ENCODE measurements around the genes BET1L and PGGHG.

DNA sequence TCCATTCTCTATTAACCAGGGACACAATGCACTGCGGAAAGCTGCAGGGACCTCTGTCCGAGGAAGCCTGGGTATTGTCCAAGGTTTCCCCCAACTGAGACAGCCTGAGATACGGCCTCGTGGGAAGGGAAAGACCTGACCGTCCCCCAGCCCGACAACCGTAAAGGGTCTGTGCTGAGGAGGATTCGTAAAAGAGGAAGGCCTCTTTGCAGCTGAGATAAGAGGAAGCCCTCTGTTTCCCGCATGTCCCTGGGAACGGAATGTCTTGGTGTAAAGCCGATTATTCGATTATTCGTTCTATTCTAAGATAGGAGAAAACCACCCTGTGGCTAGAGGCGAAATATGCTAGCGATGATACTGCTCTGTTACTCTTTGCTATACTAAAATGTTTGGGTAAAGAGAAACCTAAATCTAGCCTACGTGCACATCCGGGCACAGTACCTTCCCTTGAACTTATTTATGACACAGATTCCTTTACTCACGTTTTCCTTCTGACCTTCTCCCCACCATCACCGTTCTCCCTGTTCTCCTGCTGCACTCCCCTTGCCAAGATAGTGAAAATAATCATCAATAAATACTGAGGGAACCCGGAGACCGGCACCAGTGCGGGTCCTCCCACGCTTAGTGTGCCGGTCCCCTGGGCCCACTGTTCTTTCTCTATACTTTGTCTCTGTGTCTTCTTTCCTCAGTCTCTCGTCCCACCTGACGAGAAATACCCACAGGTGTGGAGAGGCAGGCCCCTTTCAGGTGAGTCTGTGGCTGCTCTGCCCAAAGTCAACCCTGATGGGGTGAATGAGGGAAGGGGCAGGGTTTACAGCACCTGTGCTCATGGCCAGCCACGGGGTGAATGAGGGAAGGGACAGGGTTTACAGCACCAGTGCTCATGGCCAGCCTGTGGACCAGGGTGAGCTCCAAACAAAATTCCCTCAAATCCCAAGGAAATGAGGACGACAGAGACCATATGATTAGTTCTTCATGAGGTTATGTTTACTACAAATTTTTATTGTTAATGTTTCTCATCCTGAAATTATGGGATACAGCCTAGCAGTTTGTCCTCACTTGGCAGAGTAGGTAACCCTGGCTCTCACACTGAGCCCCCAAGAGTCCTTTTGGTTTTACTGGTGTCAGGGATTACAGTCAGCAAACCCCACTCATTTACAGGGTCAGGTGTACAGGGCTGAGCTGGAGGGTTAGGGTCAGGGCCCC is 4.8 kb downstream of the BET1L start:
- RRBS = no CpG with 5 or more reads among the region's 28 CpGs

- RRBS = 2% methylated on average over 19 of the region's 20 CpGs
Measured at GRCh38 chr11:207290-207426, at the start of gene BET1L. Gene BET1L (minus strand): TSS chr11:207399.

DNA sequence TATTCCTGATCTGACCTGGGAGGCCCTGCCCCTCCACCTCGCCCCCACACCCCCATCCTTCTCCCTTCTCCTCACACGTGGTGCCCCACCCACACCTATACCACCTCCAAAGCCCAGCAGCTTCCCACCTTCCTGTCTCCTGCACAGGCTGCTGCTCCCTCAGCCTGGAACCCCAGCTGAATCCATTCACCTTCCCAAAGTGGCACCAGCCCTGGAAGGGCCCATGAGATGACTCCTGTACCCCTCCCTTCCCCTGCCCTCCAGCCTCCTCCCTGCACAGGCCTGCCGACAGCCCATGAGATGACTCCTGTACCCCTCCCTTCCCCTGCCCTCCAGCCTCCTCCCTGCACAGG is 12.6 kb downstream of the SIRT3 start:
- RRBS = no CpG with 5 or more reads among the region's 3 CpGs

DNA sequence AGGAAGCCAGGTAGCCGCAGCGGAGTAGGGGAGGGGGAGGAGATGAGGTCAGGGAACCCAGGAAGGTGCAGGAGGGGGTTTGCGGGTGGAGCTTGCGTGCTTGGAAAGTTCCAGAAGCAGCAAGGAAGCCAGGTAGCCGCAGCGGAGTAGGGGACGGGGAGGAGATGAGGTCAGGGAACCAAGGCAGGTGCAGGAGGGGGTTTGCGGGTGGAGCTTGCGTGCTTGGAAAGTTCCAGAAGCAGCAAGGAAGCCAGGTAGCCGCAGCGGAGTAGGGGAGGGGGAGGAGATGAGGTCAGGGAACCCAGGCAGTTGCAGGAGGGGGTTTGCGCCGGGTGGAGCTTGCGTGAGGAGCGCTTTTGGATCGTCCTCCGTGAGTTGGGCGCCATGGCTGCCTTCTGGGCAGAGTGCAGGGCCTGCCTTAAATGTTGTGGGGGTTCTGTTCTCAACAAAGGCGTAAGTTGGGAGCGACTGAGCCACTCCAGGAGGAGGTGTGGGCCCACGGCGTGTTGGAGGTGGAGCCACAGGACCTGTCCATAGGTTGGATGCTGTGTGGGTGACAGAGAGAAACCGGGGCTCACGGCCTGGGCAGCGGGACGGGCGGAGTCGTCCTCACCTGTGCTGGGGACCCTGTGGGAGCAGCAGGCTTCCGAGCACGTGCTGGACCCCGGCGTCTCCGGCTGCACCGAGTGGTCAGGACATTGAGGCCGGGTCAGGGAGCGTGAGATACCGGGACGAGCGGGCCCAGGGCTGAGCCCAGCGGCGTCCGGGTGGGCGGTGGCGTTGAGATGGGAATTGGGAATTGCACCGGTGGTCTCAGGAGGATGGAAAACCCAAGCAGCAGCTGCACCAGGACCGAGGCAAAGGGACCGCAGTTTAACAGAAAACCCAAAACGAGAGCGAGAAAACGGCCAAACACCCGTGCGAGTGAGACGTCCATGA is 1.1 kb upstream of the PGGHG start:
- RRBS = 31% methylated on average over 17 of the region's 53 CpGs

DNA sequence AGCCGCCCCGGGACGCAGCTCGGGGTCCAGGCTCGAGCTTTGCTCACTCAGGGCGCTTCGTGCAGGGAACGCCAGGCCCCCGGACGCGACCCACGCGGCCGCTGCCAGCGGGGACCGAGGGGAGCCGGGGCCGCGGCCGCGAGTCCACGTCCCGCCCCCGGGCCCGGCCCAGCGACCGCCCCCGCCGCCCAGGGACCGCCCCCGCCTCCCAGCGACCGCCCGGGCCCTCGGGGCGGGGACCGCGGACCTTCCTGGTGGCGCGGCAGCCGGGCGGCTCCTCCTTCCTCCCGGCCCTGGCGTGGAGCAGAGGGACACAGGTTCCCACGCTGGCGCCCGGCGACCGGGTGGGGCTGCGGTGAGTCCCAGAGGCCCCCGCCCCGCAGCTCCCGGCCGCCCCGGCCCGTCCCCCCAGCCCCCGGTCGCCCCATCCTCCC is at the start of gene PGGHG:
TSS of gene PGGHG (plus strand) at position 242 of the 434 bp plus-strand sequence.
- RRBS = 3% methylated on average over 45 of the region's 58 CpGs

- RRBS = no CpG with 5 or more reads among the region's 20 CpGs
Measured at GRCh38 chr11:309025-309844, 1.6 kb downstream of the IFITM2 start.

- RRBS = no CpG with 5 or more reads among the region's 3 CpGs
Measured at GRCh38 chr11:342218-342868, 21.7 kb upstream of the IFITM3 start.

DNA sequence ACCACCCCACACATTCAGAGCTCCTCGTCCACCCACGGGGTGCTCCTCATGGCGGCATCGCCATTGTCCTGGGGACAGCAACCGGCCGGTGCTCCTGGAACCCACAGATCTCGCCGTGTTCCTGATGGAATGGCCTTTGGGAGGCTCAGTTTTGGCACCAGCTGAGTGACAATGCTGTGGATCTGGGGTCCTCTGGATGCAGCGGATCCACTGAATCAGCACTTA is 4.2 kb upstream of the B4GALNT4 start:
- RRBS = no CpG with 5 or more reads among the region's 9 CpGs

GRCh38 chr11:370058-370778 is 919 bp downstream of the B4GALNT4 start:
- RRBS = 58% methylated on average over 23 of the region's 43 CpGs

GRCh38 chr11:443597-444154 is 1.9 kb upstream of the ANO9 start:
- RRBS = no CpG with 5 or more reads among the region's 15 CpGs

GRCh38 chr11:455245-455490 is 5.1 kb downstream of the PTDSS2 start:
- RRBS = no CpG with 5 or more reads among the region's 5 CpGs

GRCh38 chr11:495719-496357 is 11.2 kb downstream of the RNH1 start:
- RRBS = no CpG with 5 or more reads among the region's 12 CpGs

- RRBS = 4% methylated on average over 22 of the region's 72 CpGs
Measured at GRCh38 chr11:554867-555541, 5.5 kb downstream of the LMNTD2 start.

DNA sequence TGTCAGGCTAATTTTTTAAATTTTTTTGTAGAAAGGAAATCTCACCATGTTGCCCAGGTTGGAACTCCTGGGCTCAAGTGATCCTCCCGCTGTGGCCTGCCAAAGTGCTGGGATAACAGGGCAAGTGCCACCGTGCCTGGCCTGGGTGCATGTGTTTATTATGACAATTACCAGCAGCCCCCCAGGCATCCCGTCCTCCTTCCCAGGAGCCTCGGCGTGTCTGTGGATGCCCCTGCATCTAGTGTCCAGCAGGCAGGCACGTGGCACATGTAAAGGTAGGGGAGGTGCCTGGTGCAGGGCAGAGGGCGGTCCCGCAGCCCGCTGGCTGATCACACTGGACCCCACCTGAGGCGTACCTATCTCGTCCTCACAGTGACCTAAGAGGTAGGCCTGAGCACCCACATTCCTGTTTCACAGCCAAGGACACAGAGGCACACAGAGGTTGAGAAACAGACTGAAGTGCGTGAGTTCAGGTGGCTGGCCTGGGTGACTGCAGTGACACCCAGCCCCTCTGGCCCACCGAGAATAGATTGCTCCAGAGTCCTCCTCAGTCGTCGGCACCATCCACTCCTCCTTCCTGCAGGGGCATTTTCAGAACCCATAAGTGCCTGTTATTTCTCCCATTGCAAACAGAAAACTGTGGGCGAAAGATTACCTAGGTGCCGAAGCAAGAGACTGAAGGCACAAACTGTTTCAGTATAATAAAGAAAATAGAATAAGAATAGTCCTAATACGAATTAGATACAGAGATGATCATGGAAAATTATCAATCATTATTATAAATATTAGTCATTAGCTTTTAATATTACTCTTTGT is 3.0 kb upstream of the PHRF1 start:
- RRBS = no CpG with 5 or more reads among the region's 18 CpGs

DNA sequence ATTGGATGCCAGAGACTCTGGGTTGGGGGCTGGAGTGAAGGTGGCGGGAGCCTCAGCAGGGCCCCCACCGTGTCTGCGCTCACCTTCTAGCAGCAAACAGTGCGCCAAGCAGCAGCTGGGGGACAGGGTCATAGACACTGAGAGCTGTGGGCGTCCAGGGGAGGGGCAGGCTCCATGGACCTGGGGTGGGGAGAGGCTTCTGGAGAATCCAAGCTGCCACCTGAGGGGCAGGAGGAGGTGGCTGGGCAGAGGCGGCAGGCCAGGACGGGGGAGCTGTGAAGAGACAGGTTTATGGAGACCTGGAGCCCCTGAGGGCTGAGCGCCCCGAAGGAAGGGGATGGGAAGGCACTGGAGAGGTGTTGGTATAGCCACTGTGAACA is 8.0 kb downstream of the PHRF1 start:
- RRBS = no CpG with 5 or more reads among the region's 9 CpGs

DNA sequence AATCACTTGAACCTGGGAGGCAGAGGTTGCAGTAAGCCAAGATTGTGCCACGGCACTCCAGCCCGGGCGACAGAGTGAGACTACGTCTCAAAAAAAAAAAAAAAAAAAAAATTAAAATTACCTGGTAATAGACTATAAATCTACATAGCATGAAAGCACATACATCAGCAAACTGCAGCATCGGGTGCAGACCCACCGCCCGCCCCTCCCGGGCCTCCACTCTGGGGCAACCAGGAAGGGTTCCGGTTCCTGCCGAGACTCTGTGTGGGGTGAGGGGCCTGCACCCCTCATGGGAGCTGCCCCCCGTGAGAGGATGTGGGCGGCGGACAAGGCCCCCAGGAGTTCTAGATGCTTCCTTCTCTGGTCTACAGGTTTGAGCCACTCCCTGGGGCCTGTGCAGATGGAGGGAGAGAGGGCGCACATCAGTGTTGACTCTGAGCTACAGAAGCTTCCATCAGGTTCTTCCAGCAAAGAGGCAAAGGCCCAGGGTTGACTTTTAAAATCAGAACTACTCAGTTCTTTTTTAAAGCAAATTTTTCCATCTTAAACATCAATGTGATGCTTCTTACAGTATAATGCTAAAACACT is 9.2 kb downstream of the DRD4 start:
- RRBS = no CpG with 5 or more reads among the region's 14 CpGs

GRCh38 chr11:679496-680384 is 15.3 kb downstream of the DEAF1 start:
- RRBS = no CpG with 5 or more reads among the region's 35 CpGs

GRCh38 chr11:689408-690268 is 5.4 kb downstream of the DEAF1 start:
- RRBS = no CpG with 5 or more reads among the region's 14 CpGs

GRCh38 chr11:707655-708465 is 1.8 kb downstream of the EPS8L2 start:
- RRBS = 96% methylated on average over 2 of the region's 22 CpGs

GRCh38 chr11:737889-738408 is 9.3 kb upstream of the TALDO1 start:
- RRBS = no CpG with 5 or more reads among the region's 10 CpGs